Ureter (tissue), 1 donor: ENCODE data around the genes SPDYE2, NAPEPLD and SRPK2.

GRCh38 chr7:102550967-102551708, at the start of gene SPDYE2:
SPDYE2 (plus strand) TSS chr7:102551226.
- PRO-cap: no peak

GRCh38 chr7:102612058-102612336, 4.6 kb downstream of the RASA4 start:
- PRO-cap: no peak

- PRO-cap: no peak
Measured at GRCh38 chr7:102872309-102872811, 40.4 kb upstream of the LRRC17 start.

- PRO-cap: no peak
Measured at GRCh38 chr7:103089139-103089987, 14.4 kb downstream of the ARMC10 start.

GRCh38 chr7:103148610-103149780, at the start of gene NAPEPLD:
NAPEPLD (minus strand) TSS chr7:103149099.
- PRO-cap: bidirectional peak, plus-strand start at chr7:103149010, minus-strand start at chr7:103149009; bidirectional peak, plus-strand start at chr7:103149242, minus-strand start at chr7:103149068

GRCh38 chr7:103298247-103298884, 1.1 kb downstream of the PMPCB start:
- PRO-cap: no peak

DNA sequence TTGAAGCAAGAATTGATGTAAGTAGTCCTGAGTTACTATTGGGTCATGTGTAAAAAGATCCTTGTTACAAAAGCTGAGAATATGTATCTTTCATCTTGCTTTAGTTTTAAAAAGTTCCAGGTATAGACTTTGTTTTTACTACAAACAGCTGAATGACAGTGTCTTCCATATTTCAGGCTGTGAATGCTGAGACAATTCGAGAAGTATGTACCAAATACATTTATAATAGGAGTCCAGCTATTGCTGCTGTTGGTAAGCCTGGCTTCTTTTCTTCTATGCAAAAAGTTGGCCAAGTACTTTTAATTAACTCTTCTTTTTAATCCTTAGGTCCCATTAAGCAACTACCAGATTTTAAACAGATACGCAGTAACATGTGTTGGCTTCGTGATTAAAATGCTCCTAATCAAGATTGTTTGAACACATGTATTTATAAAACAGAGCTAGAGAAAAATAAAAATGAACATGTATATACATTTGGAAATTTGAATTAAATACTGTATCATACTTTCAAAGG, 14.7 kb downstream of the PMPCB start:
- PRO-cap: no peak

GRCh38 chr7:104936319-104937184, 77.5 kb upstream of the KMT2E start:
- PRO-cap: no peak

GRCh38 chr7:105000685-105001447, 13.1 kb upstream of the KMT2E start:
- PRO-cap: no peak

GRCh38 chr7:105010208-105010785, 3.7 kb upstream of the KMT2E start:
- PRO-cap: no peak

DNA sequence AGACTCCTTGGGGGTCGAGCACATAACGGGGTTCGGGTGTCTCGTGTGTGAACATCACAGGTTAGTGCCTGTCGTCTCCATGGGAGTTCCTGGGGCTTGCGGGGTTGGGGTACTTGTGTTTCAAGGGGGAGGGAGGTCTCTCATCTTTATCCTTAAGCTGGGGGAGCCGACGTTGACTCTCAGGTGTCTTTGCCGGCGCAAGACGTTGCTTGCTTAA, 379 bp downstream of the KMT2E start:
- PRO-cap: unidirectional peak, plus-strand start at position 152 of the sequence

GRCh38 chr7:105388565-105389653, at the start of gene SRPK2:
SRPK2 (minus strand) TSS chr7:105388921.
- PRO-cap: bidirectional peak, plus-strand start at chr7:105389011, minus-strand start at chr7:105388901

- PRO-cap: no peak
Measured at GRCh38 chr7:105493105-105494384, 28.5 kb downstream of the PUS7 start.

GRCh38 chr7:105934779-105935111, 28.3 kb upstream of the CDHR3 start:
- PRO-cap: no peak

DNA sequence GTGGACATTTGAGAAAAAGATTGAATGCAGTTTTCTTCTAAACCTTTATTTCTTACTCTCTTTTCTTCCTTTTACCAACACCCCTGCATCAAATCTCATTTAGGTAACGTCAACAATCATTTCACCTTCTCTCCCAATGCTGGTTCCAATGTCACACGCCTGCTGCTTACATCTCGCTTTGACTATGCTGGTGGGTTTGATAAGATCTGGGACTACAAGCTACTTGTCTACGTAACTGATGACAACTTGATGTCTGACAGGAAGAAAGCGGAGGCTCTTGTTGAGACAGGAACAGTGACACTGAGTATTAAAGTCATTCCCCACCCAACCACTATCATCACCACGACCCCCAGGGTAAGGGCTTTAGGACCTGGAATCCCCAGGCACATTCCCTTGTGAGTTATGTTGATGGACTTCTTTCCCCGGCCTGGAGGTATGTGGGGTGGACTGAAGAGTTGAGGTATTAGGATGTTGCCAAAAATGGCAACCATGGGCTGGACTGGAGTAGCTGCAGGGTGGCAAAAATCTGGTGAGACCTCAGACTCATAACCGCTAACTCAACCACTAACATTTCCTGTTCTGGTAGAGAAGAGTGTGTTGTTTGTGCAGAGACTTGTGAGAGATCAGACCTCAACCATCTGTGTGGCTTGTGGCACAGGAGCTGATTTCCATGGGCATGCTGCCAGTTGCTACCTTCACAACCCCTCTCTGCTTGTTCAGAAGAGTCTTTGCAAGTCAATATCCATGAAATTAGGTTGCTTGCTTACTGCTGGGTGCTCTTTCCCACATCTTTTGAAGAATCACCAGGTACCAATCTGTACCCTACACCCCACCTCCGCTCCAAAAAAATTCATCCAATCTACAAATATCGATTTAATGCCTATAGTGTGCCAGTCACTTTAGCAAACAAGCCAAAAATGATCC, 59.3 kb downstream of the CDHR3 start:
- PRO-cap: no peak

GRCh38 chr7:106065780-106066318, 46.3 kb downstream of the SYPL1 start:
- PRO-cap: no peak

DNA sequence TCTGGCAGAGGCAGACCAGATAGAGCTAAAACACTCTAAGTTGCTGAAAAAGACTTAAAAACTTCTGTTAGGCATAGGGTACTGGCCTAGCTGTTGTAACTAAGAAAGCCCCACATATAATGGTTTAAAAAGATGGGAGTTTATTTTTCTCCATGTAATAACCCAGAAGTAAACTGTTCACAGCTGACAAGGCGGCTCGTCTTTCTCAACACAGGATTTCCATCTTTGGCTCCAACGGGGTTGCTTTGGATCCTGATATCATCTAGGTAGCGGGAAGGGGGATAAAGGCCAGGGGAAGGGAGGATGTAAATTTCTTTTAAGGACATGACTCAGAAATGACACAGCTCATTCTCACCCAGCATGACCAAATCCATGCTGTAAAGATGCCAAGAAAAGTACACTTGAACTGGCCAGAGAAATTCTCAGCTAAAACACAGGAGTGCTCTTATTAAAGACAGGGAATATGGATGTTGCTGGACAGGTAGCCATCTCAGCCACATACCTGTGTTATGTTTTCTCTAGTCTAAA, 68.4 kb downstream of the NAMPT start:
- PRO-cap: no peak

DNA sequence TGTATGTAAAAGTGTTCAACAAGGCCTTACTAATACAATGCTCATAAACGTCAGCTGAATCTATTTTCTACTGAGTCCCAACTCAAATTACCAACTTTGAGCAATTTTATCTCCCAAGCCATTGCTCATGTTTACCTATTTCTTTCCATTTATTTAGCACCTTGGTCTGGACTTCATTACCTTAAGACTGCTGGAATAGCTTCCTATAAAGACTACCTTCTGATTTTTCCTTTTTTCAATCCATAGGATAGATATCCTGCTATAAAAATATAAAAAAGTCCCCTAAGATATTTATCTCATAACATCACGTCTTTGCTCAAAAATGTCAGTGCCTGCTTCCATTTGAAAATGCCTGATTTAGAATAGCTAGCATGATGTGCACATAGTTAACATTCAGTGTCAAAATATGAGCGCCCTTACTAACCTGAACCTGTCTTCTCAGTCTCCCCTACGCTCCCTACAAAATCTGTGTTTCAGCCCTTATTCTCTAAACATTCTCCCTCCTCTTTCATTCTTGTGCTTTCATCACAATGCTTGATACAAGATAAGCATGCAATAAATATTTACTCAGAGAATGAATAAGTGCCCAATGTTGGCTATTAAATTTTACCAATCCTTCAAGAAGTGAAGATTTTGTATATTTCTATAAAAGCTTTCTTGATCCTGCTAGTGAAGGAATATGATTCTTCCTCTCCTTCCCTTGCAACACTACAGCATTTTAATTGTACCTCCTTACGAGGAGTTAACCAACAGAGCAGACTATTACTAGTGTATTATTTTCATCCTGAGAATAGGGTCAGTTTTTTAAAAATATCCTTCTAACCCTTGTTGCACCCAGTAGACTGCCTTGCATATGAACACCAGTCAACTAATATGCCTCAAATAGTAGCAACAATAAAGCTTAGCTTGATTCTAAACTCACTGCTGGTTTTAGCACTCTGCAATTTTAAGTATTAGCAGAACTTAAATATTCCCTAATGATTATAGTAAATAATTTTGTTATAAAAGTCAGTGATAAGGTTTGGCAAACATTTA, 18.0 kb downstream of the NAMPT start:
- PRO-cap: no peak

- PRO-cap: no peak
Measured at GRCh38 chr7:106285341-106285937, 656 bp upstream of the NAMPT start.

GRCh38 chr7:106329978-106330306, 45.2 kb upstream of the NAMPT start:
- PRO-cap: no peak